Heart (tissue), 3 donors: ENCODE measurements around the genes PCGF5, PPP1R3C, TNKS2, IDE and HHEX.

- RAMPAGE, long total RNA, 2 experiments, result no peak in any of the 2 experiments
Observed at GRCh38 chr10:91077567-91078167, 142.8 kb upstream of the PCGF5 start.

DNA sequence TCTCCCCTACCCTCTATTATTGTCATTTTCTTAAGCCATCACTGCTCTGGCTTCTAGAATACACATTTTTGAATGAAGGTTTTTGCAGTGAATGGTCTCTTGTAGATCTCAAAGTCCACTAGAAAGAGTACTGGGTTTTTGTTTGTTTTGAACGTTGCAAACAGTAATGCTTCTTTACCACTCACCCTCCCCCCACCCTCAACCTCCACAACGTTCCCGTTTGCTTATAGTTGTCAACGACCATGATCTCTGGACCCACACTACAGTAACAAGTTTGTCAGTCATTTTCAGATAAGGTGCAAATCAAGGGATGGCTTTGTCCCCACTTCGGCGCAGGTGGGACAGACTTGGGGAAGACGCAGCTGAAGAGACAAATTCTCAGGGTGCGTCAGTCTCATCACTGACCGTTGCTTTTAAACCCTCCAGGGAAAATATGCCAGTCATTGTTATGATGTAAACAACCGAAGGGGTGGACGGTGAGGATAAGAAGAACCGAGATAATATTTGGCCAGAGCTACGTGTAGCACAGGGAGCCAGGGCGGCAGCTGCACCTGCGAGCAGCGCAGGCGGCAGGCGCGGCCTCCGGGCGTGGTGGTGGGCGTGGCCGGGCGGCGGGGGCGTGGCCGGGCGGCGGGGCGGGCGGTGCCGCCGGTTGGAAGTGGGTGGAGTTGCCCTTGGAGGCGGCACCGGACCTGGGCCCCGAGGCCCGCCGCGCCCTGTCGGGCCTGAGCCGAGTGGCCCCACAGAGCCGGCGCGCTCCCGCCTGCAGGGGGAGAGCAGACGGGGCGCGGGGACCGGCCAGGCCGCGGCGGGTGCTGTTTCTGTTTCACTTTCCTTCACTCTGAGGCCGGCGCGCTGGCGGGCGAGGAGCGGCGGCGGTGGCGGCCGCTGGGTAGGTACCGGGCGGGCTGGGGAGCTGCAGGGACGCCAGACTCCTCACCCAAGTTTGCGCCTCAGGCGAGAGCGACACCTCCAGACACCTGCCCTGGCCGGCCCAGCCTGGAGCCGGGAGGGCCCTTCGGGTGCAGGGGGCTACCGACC is at the start of gene PCGF5:
Gene PCGF5 (plus strand): TSS at position 719 of the 1,041 bp plus-strand sequence.
- RAMPAGE, long total RNA, 2 experiments, result start-site peak on the plus strand in 1 of 2 experiments, centred at position 776 of the sequence, 1,092 reads per replicate

GRCh38 chr10:91557262-91557663 is 75.6 kb downstream of the PPP1R3C start:
- RAMPAGE, long total RNA, 2 experiments, result no peak in any of the 2 experiments

DNA sequence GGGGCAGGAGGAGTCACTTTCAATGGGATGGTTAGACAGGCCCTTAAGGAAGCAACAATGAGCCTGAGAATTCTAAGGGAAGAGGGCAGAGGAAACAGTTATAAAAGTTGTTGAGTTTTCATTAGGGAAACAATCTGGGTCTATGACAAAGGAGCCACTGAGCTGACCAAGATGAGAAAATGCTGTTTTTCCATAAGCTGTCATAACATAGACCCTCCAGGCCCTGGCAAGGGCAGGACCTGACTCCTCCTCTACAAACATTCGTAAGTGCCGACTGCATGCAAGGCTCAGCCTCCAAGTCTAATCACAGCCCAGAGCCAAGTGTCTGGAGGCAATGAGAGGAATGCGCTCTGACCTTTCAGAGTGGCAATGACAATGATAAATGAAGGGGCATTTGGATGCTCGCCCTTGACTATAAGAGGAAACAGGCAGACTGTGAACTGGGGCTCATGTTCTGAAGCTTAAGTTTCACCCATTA is 43.7 kb downstream of the PPP1R3C start:
- RAMPAGE, long total RNA, 2 experiments, result no peak in any of the 2 experiments

GRCh38 chr10:91617190-91617833 is 15.6 kb downstream of the PPP1R3C start:
- RAMPAGE, long total RNA, 2 experiments, result no peak in any of the 2 experiments

DNA sequence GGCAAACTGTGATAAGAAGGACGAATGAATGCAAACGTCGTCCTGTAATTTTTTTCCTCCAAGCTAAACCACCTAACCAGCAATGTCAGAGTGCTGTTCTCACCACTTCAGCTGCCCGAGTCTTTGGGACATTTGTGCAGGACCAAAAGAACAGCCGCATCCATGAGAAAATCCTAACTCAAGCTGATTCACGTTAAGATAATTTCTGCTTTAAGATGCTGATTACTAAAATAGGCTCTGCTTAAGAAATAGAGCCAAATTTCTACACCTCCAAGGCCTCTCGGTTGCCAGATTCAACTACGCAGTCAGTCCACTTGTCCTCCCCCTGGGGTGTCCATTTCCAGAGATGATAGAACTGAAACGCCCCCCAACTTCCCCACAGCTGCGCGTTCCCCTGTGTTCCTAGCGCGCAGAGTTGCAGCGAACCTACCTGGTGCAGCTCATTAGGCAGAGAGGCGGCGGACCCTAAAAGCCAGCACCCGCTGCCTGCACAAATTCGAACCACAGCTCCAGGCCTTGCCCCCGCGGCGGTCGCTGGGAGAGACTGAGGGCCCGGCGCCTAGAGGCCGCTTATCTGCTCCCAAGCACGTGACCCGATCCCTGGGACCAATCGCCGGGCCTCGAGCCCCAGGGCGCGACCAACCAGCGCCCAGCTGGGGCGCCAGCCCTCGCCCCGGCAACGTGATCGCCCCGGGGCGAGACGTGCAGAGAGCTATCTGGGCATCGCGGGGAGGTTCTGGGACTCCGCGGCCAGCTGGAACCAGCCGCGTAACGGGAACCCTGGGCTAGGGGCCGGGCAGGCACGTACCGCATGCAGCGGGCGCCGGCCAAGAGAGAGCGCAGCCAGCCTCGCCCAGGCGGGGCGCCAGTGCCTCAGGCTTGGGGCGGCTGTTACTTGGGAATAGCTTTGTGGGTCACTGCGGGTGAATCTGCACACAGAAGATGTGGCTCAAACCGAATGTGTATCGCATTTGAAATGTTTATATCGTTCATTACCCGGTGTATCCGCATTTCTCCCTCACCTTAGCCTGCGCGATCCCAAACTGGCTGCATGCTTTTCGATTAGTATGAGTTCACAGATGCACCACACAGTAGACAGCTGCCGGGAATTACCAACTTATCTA is at the start of gene PPP1R3C:
Gene PPP1R3C (minus strand): TSS at position 546 of the 1,124 bp plus-strand sequence.
- RAMPAGE, long total RNA, 2 experiments, result start-site peak on the minus strand in 2 of 2 experiments, centred at positions 502 to 527 of the sequence, 1,220 to 1,391 reads per replicate

- RAMPAGE, long total RNA, 2 experiments, result start-site peak on the minus strand in 2 of 2 experiments, at chr10:91798239-91798364 at its widest, 9 to 47 reads per replicate
Observed at GRCh38 chr10:91798133-91798596, at the start of gene TNKS2. TSS of gene TNKS2 (plus strand) at chr10:91798426.

DNA sequence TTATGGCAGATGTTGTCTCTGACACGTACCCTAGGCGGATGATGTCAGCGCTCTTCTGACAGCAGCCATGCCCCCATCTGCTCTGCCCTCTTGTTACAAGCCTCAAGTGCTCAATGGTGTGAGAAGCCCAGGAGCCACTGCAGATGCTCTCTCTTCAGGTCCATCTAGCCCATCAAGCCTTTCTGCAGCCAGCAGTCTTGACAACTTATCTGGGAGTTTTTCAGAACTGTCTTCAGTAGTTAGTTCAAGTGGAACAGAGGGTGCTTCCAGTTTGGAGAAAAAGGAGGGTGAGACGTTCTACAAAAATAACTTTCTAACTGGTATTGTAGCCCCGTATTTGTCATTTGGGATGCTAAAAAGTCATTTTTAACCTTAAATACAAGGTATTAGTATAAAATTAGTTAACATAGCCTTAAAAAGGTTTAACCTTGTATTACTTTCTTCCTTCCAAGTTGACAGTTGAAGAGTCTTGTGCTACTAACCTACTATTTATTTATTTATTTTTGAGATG is 50.2 kb downstream of the TNKS2 start:
- RAMPAGE, long total RNA, 2 experiments, result no peak in any of the 2 experiments

GRCh38 chr10:91907695-91908249 is 1.5 kb downstream of the FGFBP3 start:
- RAMPAGE, long total RNA, 2 experiments, result no peak in any of the 2 experiments

DNA sequence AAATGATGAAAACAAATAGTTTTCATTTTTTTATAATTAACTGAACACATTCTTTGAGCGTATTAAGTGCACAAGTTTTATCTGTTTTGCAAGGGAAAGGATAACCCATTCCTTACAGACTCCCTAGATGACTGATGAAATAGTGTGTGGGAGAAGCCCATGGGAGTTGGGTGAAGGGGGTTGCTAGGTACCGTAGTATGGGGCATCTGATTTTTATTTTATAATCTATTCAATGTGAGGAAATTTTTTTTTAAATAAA is 1.3 kb downstream of the BTAF1 start:
- RAMPAGE, long total RNA, 2 experiments, result no peak in any of the 2 experiments

GRCh38 chr10:91935359-91935837 is 11.8 kb downstream of the BTAF1 start:
- RAMPAGE, long total RNA, 2 experiments, result no peak in any of the 2 experiments

- RAMPAGE, long total RNA, 2 experiments, result no peak in any of the 2 experiments
Observed at GRCh38 chr10:92087763-92088361, 164.3 kb downstream of the BTAF1 start.

GRCh38 chr10:92122724-92123511 is 168.0 kb downstream of the CPEB3 start:
- RAMPAGE, long total RNA, 2 experiments, result no peak in any of the 2 experiments

DNA sequence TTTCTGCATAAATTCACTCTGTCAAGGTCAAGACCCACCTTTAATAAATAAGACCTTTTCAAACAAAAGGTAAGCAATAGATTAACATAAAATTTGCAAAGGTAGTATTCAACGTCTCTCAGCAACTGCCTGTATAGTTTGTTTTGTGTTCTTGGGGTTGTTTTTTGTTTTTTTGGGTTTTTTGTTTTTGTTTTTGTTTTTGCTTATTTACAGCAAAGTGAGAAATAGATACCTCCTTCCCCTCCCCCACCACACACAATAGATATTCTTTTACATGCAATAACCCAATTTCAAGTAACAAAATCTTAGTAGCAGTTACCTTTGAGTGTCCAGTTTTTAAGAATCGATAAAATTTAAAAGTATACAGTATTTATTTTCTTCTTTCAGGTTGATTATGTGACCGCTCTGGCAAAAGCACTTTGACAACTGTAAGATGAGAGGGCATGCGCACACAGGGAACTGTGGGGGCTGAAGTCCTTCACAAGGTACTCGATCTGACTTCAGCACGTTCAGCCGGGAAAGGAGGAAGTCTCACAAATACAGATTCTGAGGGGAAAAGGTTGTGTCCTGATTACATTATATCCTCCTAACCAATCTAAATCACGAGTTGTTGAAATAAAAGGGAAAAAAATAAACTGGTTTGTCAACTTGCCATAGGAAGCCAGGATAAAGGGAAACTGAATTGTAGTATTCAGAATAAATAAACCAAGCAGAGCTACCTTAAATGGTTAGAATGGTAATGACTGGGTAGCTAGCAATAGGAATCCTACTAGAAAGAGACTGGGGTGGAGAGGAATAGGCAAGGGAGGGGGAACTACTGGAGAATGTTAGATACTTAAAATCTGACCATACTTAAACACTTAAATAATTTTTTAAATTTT is 47.8 kb downstream of the CPEB3 start:
- RAMPAGE, long total RNA, 2 experiments, result no peak in any of the 2 experiments

GRCh38 chr10:92290039-92290813 is 652 bp downstream of the CPEB3 start:
- RAMPAGE, long total RNA, 2 experiments, result no peak in any of the 2 experiments

DNA sequence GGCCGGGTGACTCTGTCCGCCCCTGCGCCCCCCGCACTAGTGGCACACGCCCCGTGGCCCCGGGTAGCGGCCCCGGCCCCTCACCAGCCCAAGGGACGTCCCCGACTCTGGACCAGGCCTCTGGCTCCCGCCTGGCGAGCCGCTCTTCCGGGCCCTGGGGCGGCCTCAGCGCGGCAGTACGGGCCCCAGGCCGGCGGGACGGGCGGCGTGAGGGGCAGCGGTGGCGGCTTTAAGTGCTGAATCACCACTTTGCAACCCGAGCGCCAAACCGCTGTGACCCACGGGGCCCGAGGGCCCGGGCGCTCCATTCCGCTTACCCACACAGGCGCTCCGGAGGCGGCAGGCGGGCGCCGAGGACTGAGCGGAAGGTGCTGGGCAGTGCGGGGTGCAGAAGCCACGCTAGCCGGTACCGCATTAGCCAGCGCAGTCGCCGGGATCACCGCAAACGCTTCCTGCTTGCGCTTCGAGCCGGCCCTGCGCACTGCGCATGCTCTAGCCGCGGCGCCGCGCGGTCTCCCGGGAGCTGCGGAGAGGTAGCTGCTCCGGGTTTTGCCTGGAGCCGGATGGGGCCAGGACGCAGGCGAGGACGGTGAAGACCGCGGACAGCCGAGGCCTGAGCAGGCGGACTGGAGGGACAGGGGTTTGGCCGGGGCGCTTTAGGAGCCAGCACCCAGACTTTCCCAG is at the start of gene IDE:
Gene IDE (minus strand): TSS at position 489 of the 684 bp plus-strand sequence.
- RAMPAGE, long total RNA, 2 experiments, result start-site peak on the minus strand in 2 of 2 experiments, centred at positions 448 to 450 of the sequence, 84 to 979 reads per replicate

DNA sequence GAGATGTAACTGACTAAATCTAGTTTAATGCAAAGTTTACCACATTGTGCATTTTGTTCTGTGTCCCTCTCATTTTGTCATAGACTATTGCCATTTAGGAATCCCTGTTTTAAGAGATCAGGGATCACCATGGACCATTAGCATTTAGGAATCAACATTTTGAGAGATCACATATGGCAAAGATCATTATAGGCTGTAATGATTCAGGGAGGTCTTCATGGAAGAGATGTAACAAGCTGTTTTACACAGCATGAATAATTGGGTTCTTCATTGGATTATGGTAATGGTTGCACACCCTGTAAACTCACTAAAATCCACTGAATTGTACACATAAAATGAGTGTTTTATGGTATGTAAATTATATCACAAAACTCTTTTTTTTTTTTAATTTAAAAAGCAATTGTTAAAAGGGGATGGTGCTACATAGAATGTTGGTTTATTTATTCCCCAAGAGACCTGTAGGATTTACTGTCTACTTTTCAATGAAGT is 41.0 kb upstream of the HHEX start:
- RAMPAGE, long total RNA, 2 experiments, result no peak in any of the 2 experiments

DNA sequence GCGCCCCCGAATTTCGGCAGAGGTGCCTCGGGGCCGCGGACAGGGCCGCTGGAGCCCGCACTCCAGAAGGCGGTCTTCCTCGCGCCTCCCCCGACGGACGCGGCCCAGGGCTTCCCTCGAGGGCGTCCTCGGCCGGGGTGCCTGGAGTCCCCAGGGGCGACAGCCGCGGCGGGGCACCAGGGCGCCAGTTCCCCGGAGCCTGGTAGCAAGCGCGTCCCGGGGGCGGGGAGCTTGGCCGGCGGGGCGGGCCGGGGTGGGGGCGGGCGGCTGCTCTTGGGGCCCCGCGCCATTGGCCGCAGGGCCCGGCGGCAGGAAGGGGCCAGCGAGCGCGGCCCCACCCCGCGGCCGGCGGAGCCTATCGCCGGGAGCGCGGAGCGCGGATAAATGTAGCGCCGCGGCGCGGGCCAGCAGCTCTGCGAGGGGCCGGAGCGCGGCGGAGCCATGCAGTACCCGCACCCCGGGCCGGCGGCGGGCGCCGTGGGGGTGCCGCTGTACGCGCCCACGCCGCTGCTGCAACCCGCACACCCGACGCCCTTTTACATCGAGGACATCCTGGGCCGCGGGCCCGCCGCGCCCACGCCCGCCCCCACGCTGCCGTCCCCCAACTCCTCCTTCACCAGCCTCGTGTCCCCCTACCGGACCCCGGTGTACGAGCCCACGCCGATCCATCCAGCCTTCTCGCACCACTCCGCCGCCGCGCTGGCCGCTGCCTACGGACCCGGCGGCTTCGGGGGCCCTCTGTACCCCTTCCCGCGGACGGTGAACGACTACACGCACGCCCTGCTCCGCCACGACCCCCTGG is at the start of gene HHEX:
Gene HHEX (plus strand): TSS at position 410 of the 802 bp plus-strand sequence.
- RAMPAGE, long total RNA, 2 experiments, result no peak in any of the 2 experiments

- RAMPAGE, long total RNA, 2 experiments, result no peak in any of the 2 experiments
Observed at GRCh38 chr10:92833179-92833804, 15.0 kb upstream of the EXOC6 start.

DNA sequence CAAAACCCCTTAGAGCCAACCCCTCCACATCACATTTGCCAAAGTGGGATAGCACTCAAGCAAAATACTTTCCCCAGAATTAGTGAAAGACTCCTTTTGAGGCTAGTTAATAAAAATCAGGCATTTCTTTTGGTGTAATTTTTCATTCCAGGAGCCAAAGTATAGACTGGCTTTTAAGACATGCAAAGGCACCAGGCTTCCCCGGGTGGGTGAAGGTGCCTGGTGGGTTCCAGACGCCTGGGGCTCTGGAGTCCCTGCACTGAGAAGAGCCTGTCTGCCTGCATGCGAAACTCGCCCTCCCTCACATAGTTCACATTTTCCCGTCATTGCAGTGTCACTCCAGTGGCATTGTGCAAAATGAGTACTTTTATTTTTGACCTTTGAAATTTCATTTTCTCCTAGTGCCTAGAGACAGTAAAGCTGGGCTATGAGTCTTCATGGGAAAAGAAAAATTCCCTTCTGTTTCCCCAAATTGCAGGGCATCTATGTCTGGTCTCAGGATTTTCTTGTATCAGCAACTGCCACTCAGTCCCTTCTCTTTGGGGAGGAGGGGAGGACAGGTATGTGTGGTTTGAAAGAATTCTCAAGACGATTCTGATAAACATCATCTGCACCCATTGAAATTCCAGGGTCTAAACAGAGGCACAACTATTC is 107.6 kb downstream of the CYP26A1 start:
- RAMPAGE, long total RNA, 2 experiments, result no peak in any of the 2 experiments